ENCODE results near the gene SLC24A4.

DNA sequence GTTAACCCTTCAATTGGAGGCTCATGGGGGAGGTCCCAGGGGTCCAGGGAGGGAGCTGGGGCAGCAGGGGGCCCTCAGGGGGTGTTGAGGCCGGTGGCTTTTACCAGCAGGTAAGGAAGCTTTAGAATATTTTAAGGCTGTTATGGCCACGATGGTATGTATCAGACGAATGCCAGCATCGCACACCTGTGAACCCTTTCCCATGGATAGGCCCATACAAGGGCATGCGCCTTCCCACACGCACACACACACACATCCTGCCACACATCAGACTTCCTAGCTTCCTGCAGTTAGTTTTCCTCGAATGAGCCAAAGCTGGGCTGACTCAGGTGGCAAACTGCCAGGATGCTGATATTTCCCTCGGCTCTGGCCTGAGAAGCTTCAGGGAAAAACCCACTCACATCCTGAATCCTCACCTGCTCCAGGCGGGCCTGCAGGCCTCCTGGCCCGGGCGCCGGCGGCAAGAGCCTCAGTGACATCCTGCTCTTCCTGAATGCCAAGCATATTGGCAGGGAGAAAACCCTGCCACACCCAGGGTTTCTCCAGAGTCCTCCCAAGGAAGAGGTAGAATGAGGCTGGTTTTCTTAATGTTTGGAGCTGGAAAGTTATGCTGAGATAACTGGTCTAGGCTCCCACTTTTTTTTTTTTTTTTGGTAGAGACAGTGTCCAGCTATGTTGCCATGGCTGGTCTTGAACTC, 22.4 kb downstream of the CALM1 start:
- PRO-cap, result no peak
- RRBS, result no CpG with 5 or more reads among the region's 13 CpGs

DNA sequence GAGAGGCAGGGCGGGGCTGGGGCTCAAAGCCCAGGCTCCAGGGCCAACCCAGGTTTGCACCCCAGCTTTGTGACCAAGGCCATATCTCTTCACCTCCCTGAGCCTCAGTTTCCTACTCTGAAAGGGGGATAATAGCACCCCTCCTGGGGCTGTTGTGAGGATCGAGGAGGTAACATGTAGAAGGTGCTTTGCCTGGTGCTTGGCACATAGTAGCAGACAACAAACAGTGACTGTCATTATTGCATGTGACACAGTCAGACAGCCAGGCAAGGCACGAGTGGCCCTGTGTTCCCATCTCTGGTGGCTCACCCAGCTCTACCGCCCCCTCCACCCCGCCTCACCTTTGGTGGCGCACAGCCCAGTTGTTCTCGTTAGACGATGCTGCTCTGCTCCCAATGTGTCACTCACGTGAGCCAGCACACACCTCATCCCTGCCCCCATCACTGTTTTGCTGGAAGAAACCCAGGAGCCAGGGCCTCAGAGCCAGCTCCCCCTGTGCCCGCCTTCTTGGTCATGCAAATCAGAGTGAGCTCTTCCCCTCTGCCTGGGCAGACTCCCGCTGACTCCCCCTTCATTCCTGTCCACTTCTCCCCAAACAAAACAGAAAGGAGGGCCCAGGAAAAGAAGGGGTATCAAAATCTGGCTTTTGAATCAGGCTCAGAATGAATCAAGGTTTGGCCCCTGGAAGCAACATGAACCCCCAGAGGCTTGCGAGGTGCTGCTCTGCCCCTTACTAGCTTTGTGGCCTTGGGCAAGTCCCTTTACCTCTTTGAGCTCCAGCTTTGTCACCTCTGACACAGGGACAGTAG, 113.4 kb downstream of the CALM1 start:
- PRO-cap, result no peak
- RRBS, result no CpG with 5 or more reads among the region's 12 CpGs

DNA sequence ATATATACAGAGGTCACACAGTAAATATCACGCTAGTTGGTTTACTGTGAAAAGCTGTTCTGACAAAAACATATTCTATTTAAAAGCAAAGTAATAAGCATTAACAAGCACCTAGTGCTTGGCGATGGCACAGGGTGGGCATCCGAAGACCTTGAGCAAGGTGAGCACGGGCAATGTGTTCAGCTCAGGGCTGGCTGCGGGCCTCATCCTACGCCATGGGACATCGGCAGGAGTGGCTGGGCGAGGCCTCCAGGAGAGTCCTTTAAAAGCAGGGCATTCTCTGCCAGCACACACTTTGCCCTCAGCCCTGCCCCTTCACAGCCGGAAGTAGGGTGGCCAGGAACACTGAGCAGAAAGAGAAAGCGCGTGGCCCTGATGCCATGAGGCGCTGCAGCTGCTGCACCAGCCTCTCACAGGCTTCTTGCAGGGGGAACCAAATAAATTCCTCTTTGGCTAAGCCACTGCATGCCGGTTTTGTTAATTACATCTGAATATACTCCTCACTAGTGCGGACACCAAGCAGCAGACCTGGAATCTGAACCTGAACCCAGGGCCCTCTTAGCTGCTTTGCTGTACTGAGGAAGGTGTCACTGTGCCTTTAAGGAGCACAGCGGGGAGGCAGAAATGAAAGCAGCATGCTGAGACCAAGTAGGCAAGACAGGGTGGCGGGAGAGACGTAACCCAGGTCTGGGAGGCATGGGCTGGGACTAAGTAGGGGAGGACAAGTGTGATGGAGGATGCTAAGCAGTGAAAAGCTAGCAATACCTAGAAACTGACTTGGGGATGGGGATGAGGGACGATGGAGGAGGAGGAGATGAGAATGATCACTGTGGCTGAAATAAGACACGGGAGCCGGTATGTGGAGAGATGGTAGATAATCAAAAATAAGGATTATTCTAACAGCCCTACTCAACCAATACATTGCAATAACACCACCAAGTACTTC, 155.2 kb downstream of the TTC7B start:
- PRO-cap, result no peak
- RRBS, result no CpG with 5 or more reads among the region's 20 CpGs

DNA sequence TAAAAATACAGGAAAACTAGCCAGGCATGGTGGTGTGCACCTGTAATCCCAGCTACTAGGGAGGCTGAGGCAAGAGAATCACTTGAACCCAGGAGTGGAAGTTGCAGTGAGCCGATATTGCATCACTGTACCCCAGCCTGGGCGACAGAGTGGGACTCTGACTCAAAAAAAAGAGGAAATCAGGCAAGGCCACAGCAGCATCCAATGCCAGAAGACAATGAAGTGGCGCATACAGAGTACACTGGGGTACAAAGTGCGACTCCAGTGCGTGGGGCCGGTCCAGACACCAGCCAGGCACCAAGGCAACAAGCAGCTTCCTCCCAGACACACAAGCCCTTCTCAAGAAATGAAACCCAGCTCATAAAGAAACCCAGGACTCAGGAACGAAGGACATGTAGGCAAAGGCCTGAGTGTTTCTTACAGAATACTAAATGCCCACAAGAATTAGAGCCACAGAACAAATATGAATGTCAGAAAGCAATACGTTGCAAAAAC, 28.2 kb downstream of the TTC7B start:
- PRO-cap, result no peak
- RRBS, result no CpG with 5 or more reads among the region's 8 CpGs

GRCh38 chr14:90812070-90812482, 4.2 kb downstream of the TTC7B start:
- PRO-cap, result no peak
- RRBS, result no CpG with 5 or more reads among the region's 5 CpGs

GRCh38 chr14:91115561-91116558, 2.0 kb downstream of the DGLUCY start:
- PRO-cap, result no peak
- RRBS, result 86% methylated on average over 1 of the region's 11 CpGs

- PRO-cap, result no peak
- RRBS, result no CpG with 5 or more reads among the region's 6 CpGs
Observed at GRCh38 chr14:91171586-91172016, 57.7 kb downstream of the DGLUCY start.

DNA sequence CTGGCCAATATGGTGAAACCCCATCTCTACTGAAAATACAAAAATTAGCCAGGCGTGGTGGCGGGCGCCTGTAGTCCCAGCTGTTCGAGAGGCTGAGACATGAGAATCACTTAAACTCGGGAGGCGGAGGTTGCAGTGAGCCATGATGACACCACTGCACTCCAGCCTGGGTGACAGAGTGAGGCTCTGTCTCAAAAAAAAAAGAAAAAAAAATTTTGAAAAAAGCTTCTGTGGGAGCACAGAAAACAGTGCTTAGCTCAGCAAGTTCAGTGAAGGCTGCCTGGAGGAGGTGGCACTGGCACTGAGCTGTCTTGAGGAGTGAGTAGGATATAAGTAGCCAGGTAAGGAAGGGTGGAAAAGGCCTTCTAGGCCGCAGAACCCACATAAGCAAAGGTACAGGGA, 25.5 kb downstream of the GPR68 start:
- PRO-cap, result no peak
- RRBS, result no CpG with 5 or more reads among the region's 7 CpGs

GRCh38 chr14:91220545-91221498, 23.7 kb downstream of the GPR68 start:
- PRO-cap, result no peak
- RRBS, result no CpG with 5 or more reads among the region's 10 CpGs

DNA sequence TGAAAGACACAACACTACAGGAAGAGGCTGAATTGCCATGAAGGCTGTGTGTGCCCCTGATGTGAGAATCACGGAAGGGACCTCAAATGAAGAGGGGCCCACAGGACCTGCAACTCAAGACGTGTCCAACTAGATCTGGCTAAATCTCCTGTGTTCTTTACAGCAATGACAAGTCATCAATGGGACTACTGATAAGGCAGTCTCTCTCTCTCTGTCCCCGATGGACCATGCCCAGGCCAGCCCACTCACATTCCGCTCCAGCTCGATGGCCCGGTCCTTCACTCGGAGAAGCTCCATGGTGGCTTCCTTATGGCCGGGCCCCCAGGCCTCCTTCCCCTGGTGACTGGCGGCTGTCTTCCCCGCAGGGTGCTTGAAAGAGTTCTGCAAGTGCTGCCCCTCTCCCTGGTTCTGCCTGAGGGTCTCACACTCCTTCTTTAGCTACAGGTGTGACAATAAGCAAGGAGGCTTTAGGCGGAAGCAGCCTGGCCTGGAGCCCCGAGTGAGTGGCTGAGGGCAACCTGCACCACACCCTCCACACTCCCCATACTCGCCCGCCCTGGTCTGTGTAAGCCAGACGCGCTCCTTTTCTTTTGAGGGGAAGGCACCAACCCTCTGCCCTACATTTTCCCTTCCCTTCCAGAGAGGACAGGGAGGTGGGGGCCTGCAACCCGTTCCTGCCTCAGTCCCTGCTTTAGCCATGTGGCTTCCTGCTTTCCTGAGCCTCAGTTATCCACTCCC, 62.5 kb upstream of the GPR68 start:
- PRO-cap, result no peak
- RRBS, result no CpG with 5 or more reads among the region's 17 CpGs

DNA sequence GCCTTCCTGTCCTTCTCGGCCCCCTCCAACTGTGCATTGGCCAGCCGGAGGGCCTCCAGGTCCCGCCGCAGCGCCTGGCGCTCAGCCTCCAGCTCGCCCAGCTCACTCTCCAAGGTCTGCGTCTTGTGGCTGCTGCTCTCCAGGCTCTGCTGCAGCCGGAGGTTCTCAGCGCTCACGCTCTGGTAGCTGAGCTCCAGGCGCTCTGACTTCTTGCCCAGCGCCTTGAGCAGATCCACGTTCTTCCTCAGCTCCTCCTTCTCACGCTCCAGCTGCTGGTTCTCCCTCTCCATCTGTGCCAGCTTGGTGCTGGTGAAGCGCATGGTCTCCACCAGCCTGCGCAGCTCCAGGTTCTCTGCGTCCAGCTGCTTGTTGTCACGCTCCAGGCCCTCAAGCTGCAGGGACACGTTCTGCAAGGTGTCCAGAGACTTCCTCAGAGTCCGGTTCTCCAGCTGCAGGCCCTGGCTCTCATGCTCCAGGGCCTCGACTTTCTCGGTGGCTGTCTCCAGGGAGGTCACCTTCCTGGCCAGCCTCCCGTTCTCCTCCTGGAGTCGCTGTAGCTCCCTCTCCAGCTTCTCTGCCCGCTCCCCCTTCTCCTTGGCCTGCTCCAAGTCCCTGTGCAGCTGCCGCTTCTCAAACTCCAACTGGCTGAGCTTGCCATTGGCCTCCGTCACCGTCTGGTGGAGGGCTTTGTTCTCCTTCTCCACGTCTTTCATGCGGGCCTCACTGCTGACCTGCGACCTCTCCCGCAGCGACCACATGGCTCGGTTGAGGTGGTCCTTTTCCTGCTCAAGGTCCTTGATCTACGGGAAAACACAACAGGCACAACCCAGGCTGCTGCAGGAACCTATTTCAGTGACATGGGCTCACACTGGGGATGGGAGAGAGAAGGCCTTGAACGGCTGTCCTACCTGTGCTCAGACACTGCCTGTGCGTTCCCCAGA, 69.1 kb upstream of the GPR68 start:
- PRO-cap, result no peak
- RRBS, result 96% methylated on average over 6 of the region's 38 CpGs

DNA sequence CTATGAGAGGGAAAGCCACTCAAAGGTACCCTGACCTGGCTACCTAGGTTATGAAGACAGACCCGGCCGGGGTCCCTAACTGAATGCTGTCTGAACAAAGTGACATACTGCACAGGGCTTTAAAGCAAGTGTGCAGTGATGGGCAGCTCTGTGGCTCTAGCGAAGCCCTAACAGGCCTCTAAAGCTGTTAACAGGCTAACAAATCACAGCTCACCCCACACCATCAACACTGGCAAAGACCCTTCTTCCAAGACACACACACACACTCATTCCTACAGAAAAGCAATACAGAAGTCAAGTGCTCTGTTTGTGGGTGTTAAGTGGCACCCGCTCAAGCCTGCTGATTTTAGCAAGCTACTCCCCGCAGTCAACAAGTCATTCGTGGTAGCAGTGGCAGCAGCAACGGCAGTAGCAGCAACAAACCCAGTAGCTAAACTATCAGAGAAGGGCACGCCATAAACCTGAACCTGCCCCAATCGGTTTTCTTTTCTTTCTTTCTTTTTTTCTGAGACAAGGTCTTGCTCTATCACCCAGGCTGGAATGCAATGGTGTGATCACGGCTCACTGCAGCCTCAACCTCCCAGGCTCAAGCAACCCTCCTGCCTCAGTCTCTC, 80.7 kb upstream of the GPR68 start:
- PRO-cap, result no peak
- RRBS, result no CpG with 5 or more reads among the region's 10 CpGs

- PRO-cap, result no peak
- RRBS, result no CpG with 5 or more reads among the region's 15 CpGs
Observed at GRCh38 chr14:91353966-91354732, 63.5 kb downstream of the CCDC88C start.

GRCh38 chr14:91425545-91426033, 8.0 kb upstream of the CCDC88C start:
- PRO-cap, result no peak
- RRBS, result no CpG with 5 or more reads among the region's 10 CpGs

DNA sequence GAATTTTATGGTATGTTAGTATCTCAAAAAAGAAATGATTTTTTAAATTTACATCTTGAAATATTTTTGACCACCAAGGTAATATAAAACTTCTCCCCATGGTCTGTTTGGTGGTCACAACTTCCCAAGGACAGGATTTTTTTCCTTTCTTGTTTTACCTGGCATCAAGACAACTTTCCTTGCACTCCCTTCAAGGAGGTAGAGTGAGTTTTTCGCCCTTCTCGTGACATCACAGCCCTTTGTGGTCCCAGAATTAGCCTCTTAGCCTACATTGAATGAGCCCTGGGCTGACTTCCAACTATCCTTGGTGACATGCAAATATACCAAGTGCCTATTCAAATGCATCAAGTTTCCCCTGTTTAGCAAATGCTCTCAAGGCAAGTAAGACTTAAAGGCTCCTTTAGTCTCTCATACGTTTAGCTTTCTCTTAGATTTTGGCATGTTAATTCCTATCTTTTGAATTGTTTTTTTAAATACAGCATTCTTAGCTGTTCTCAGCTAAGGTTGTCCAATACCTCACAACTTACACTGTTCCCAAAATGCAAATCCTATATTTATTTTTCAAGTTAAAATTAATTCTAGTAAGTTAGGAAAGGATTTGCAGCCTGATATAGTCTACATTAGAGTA, 36.5 kb downstream of the TC2N start:
- PRO-cap, result no peak
- RRBS, result no CpG with 5 or more reads among the region's 3 CpGs

- PRO-cap, result no peak
- RRBS, result no CpG with 5 or more reads among the region's 8 CpGs
Observed at GRCh38 chr14:91883454-91883945, 16.2 kb upstream of the TC2N start.

DNA sequence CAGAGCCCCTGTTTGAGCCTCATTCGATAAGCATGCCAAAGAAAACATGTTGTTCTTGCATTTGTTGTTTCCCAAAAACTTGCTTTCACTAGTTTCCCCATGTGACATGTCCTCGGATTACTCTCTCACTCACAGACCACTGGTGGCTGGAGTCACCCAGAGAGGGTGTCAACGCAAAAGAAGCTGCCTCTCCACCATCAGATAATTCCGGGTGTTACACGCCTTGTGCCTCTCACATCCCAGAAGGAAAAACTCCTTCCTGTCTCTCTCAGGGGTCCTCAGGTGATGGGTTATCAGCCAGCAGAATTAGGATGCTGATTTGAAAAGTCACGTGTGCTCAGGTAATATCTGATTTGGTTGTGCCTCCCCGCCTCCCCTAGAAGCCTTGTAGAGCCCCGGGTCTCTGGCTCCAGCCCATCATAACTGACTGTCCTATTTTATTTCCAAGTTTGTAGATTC, 16.6 kb upstream of the TC2N start:
- PRO-cap, result no peak
- RRBS, result no CpG with 5 or more reads among the region's 8 CpGs

DNA sequence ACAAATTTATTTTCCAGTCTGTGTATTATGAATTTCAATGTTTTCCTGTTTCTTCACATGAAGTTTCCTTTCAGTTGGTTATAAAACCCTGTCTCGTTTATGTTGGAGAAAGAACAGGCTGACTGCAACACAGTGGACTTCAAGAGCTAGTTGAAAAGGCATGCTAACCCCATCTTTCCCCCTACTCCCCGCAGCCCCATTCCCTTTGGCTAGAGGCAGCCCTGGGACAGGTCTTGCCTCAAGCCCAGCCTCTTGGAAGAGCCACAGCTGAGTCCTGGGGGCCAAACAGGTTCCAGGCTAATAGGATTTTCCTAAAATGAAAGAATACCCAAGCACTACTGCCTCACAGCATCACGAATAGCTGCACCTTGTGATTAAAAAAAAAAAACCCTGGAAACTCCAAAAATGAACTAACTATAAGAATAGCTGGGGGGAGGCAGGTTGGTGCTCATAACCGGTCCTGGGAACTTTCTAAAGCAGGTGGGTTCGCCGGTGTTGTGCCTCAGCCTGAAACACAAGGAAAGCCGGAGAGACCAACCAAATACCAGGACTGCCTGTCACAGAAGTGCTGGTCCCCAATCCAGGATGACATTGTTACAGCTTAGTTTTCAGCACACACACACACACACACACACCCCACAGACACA, 1.5 kb downstream of the FBLN5 start:
- PRO-cap, result no peak
- RRBS, result 100% methylated on average over 2 of the region's 7 CpGs

- PRO-cap, result no peak
- RRBS, result 79% methylated on average over 1 of the region's 12 CpGs
Observed at GRCh38 chr14:92207012-92207544, 85.3 kb downstream of the CPSF2 start.

DNA sequence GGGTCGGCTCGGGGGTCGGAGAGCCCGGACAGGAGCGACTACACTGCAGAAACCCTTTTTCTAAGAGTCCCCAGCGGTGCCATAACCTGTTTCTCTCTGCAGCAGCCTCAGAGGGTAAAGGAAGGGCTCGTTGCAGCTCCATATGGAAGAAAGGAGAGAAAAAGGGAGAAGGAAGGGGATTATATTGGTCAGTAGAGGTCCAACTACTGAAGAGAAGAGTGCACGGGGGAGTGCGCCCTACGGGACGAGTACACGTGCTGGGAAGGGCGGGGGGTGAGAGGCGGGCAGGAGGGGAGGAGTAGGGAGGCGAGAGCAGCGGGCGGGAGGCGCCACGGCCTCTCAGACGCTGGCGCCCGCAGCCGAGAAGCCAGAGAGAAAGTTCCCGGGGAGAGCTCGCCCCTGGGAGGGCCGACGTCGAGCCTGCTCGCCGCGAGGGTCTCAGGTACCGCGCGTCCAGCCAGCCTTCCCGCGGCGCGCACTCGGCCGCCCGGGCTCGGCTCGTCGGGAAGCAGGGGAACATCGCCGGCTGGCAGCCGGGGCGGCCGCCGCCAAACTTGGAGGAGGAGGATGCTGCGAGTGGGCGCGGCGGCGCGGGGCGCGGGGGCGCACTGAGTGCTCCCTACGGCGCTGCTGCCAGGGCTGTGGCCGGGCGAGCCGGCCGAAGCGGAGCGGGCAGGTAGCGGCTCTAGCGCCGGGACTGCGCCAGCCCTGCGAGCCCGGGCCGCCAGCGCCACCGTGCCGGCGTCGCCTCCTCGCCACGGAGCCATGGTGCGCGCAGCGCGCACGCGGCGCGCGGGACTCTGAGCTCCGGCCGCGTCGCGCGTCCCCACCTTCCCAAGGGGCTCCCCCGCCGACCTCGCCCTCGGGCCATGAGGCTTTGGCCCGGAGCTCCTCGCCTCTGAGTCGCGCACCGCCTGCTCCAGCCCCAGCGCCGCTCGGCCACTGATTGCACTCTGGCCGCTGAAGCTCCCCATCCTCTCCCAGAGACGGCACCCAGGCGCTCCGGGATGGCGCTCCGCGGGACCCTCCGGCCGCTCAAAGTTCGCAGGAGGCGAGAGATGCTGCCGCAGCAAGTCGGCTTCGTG, at the start of gene SLC24A4:
SLC24A4 (plus strand) TSS at position 342 of the 1,085 bp plus-strand sequence.
- PRO-cap, result no peak
- RRBS, result 91% methylated on average over 57 of the region's 122 CpGs